HTERT-HM (cell line): ENCODE data around the gene CITED2.

DNA sequence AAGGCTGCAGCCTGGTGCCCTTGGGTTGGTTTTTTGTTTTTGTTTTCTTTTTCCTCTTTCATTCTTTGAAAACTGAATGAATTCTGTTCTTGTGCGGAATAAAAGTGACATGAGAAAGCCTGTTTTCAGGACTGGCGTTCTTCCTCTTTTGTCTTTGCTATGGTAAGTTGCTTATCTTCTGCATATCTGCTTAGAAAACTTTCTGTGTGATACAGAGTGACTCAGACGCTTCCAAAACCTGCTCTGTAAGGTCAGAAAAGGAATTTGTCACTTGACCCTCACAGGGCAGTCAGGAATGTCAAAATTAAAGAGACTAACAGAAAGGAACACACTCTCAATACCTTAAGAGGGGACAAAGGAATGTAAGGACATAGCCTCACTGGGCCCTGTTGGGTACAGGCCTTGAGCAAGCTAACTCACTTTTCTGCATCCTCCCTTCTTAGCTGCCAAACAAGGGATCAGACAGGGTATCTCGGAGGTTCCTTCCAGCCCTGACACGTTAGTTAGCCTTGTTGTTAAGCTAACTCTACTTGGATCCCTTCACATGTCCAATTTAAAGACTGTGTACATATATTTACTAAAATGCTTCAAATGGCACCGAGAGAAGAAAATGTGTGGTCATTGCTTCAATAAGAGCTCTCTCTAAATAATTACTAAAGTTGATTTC, 56.4 kb upstream of the NHSL1 start:
- RRBS, result no CpG with 5 or more reads among the region's 6 CpGs

GRCh38 chr6:138577248-138577757, 78.0 kb upstream of the NHSL1 start:
- RRBS, result no CpG with 5 or more reads among the region's 6 CpGs

GRCh38 chr6:138718942-138719590, 54.5 kb upstream of the CCDC28A start:
- RRBS, result no CpG with 5 or more reads among the region's 2 CpGs

DNA sequence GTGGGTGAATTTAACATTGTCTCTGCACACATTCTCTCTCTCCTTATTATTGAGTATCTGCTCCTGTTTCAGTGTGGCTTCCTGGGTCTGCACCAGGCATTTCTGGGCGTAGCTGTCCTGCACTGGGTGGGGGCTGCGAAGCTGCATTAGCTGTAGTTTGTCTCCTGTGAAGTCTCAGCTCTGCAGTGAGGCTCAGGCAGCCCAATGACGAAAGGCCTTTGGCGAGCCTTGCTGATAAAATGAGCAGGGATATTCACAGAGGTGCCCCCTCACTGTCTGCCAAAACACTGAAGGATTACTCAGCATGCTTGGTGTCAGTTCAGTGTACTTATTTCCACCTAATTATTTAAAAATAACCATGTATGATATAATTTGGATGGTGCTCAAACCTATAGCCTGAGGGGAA, 73.5 kb downstream of the ECT2L start:
- RRBS, result no CpG with 5 or more reads among the region's 4 CpGs

- RRBS, result no CpG with 5 or more reads among the region's 4 CpGs
These were observed 27.2 kb downstream of the HECA start for GRCh38 chr6:139161809-139162708.

DNA sequence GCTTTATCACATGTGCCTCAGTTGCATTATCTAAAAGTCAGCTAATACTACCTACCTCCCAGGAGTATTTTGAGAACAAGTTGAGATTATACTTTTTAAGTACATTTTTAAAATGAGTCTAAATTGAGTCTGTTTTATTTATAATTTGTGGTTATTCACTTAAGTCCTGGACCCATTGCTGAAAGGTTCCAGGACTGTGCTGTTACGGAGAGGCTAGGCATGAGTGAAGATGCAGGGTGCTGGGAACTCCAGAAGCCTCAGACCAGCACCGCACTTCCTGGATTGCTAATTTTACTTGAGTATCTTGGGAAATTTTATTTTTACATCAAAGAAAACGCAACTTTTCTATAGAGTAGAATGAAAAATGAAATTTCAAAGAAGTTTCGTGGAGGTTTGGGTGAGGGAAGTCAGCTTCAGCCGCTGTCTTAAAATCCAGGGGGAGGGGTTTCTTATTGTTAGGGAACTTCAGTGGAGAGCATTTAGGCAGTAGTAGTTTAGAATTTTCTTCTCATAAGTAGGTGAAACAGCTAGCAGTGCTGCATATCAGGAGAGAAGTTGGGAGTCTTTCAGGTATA, 41.4 kb downstream of the HECA start:
- RRBS, result no CpG with 5 or more reads among the region's 5 CpGs

DNA sequence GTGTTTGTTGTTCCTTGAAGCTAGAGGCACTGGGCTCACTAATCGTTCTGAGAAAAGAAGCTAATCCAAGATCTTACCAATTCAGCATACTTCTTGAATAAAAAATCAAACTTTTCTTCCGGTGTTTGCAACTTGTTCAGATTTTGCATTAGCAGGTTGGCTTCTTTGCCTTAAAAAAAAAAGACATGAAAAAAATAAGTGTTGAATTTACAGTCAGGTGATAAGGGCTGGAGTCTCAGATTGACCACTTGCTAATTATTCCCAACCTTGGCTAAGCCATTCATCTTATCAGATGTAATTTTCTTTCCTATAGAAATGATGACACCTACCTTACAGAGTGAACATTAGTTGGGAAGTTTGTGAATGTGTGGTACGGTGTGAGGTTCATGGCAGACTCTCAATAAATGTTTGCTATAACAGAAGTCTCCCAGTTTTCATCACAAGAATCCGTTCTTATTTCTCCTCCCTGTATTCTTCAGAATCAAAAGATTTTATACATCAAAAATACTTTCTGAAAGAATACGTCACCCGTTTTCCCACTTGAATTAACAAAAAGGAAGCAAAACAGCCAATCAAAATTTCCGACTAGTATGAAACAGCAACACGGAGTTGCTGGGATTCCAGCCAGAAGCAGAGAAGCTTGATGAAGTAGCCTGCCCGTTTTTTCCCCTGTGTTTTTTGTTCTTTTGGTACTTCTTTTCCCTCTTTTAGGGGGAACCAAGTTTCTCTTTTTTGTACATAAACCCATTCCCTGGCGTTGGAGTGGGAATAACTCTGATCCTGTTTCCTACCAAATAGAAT, 14.8 kb downstream of the TXLNB start:
- RRBS, result no CpG with 5 or more reads among the region's 10 CpGs

GRCh38 chr6:139288435-139288948, 3.3 kb downstream of the TXLNB start:
- RRBS, result no CpG with 5 or more reads among the region's 7 CpGs

DNA sequence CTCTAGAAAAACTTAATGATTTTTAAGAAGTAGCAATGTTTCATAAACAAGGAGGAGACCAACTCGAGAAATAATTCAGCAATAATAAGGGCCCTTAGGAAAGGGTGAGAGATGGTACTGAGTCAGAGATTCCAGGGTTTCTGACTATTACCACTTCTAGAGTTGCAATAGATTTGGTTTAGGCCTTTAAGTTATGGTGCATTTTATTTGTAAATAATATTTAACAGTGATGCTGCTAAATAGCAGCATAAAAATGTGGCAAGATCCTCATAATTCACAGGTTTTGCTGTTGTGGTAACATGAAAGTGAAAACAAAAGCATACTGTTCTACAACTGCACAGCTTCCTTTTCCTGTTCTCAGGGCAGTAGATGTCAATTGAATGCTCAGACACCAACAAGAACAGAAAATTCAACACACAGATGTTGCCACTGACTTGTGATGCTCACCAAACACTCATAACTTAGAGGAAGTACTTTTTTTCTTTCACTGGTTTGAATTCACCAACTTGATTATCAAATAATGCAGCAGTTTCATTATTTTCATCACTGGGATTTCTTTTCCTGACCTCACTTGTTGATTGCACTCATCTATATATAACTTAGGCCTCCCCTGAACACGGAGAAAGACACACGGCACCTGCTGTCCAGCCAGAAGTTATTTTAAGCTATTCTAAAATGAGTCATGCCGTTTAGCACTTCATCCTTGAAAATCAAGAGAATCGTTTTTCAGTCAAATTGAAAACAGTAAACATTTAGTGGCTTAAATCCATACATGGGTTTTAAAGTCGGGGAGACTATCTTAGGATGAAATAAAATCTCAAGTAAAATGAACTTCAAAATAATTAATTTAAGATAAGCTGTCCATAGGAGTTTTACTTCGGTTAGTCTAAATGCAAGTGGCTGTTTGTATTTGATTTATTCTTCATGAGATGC, 1.0 kb downstream of the TXLNB start:
- RRBS, result no CpG with 5 or more reads among the region's 7 CpGs

GRCh38 chr6:139373962-139374714, at the start of gene CITED2:
CITED2 (minus strand) TSS chr6:139374648.
- RRBS, result 1% methylated on average over 7 of the region's 59 CpGs

DNA sequence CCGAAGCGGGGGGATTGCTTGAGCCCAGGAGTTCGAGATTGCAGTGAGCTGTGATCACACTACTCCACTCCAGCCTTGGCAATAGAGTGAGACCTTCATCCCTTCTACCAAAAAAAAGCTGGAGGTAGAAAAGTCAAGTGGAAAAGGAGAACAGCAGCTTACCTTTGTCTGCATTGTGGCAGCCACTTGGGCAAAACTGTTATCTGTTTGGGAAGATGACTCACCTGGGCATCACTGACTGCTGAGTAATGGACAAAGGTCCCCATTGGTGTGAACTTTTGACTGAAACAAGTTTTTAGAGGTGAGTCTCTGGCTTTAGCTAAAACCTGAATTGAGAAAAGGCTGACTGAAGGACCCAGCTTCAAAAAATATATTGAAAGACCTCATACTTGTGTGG, 4.3 kb upstream of the CITED2 start:
- RRBS, result no CpG with 5 or more reads among the region's 3 CpGs

DNA sequence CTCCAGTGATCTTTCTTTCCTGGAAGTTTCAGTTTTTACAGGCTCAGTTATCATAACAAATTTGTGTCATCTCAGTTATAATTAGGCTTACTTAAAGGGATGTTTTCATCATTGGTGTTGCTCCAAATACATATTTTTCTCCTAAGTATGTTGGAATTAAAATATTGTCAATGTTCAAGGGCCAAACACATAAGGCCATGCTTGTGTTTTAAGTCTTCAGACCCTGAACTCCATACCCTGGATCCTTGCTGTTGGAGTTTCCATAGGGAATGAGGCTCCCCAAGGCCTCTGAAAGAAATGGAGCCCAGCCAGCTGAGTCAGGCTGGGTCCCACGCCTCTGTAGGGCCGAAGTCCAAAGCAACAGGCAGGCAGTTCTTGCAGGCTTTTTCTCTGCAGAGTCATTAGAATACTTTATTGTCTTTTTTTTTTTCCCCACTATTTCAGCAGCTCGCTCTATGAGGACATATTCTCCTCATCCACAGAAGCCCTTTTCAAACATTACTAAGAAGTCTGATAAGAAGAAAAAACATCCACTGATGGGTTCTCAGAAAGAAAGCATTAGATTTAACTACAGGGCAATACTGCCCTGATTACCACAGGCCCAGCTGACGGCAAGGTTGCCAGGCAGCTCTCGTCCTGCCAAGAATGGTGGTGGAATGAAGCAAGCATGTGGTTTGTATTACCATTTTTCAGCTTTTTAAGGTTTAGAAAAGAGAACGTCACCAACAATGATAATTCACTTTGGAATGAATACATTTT, 223.3 kb upstream of the CITED2 start:
- RRBS, result no CpG with 5 or more reads among the region's 6 CpGs

DNA sequence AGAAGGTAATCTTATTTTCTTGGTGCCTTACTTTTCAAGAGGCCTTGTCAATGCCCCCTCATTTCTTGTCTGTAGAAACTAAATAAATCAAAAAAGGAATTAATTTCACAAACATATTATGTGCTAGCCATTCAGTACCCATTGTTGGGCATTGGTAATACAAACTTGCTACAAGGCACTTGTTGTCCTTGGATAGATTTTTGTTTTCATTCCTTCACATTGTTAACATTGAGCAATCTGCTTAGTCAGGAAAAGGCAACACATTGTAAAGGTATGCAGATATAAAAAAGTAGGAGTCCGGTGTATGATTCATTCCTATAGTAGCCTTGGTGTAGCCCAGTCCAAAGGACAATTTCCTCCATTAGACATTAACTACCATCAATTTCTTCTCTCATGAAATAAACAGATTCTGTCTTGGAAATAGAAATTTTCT, 369.1 kb upstream of the CITED2 start:
- RRBS, result no CpG with 5 or more reads among the region's 1 CpG

- RRBS, result 15% methylated on average over 2 of the region's 6 CpGs
These were observed 404.3 kb upstream of the CITED2 start for GRCh38 chr6:139778668-139779284.

DNA sequence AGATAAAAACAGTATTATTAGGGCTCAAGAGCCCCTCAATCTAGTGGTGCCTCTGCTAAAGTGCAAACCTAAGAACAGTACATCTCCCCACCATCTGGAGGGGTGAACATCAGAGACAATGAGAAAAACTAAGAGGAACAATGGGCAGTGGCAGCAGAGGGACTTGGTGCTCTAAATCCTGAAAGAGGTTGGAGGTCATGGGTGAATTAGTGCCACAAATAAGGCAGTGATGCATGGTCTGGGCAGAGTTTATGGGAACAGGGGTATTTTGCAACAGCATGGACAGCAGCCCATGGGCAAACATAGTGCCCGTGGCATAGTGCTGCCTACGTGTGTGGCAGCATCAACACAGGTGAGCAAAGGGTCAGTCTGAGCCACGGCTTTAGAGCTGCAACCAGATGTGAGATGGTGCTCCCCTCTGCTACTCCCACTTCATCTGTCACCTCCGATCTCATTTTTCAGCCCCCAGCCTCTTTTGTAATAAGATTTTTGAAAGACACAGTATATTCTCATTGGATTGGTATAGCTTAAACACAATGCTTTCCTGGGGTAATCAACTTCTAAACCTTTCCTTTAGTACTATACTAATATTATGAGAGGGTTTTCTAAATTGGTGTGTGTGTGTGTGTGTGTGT, 459.2 kb upstream of the CITED2 start:
- RRBS, result no CpG with 5 or more reads among the region's 4 CpGs

GRCh38 chr6:139846514-139847483, 472.4 kb upstream of the CITED2 start:
- RRBS, result no CpG with 5 or more reads among the region's 9 CpGs

- RRBS, result no CpG with 5 or more reads among the region's 1 CpG
These were observed 498.2 kb upstream of the CITED2 start for GRCh38 chr6:139872726-139873044.

DNA sequence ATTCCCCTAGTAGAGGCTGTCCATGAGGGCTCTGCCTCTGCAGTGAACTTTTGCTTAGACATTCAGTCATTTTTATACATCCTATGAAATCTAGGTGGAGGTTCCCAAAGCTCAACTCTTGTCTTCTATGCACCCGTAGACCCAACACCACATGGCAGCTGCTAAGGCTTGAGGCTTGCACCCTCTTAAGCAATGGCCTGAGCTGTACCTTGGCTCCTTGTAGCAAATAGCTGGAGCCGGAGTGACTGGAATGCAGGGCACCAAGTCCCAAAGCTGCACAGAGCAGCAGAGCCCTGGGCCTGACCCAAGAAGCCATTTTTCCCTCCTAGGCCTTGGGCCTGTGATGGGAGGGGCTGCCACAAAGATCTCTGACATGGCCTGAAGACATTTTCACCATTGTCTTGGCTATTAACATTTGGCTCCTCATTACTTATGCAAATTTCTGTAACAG, 938.6 kb upstream of the CITED2 start:
- RRBS, result no CpG with 5 or more reads among the region's 2 CpGs

- RRBS, result no CpG with 5 or more reads among the region's 8 CpGs
These were observed 1234.6 kb upstream of the GJE1 start for GRCh38 chr6:140897819-140898813.